SJSA1 (cell line): ENCODE results near the genes PRAC1, ATP5MC1 and NXPH3.

DNA sequence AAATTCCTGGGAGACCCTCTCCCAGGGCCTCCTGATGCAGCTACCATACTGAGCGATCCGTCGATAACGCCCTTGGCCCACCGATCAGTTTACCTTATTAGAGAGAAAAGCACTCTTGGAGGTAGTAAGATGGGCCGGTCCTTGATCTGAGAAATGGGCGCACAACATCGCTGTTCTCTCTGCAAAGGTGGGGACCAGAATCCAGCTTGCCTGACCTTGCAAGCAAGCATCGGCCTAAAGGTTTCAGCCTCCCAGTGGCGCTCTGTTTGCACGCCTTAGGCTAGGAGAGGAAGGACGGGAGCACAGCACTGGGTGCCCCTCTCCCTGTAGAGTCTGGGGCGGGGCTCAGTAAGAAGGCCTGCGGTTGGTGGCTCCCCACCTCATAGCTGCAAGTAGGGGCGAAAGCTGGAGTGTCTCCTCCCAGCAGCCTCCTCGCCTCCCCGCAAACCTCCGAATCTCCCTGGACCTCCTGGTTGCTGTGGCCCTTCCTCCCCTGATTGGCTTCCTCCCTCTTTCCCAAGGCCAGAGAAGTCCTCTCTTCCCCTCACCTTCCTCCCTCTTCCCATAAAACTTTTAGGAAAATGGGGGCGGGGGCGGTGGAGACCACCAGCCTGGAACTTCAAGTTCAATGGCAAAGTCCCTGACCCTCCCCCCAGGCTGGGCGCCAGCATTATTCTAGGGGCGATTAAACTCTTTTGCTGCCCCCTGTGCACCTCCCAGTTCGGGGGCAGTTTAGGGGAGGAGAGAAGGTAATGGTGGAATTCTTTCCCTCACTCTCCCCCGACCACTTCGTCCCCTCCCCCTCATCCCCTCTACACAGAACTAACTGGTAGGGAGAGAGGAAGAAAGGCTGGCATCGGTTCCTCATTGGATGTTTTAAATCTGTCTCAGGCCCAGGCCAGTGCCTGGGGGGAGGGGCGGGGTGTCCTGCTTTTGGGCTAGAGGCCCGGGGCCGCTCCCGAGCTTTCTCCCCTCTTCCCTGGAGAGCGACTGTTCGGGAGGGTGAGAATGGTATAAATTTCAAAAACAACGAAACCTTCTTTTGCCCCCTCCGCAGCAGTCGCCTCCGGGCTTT is at the start of gene PRAC1:
Gene PRAC1 (minus strand): TSS at position 294 of the 1,075 bp plus-strand sequence.
- RAMPAGE, long total RNA, result no peak

DNA sequence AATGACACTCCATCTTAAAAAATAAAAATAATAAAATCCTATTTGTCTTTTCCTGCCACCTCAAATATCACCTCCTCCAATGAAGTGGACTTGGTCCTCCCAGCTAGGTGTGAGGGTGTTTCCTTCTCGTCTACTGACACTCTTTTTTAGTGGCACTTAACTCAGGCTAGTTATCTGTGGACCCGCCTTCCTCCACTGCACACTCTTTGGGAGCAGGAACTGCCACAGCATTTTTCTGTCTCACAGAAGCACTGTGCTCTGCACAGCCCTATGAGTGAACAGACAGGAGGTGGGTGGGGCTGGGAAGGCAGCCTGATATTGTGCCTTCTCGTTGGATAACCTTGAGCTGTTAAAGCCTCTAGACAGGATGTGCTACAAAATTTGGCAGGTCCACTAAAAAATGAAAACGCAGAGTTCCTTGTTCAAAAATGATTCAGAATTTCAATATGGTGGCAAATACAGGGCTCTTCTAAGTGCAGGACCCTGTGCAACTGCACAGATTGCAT is 31.9 kb upstream of the HOXB13 start:
- RAMPAGE, long total RNA, result no peak

- RAMPAGE, long total RNA, result no peak
Measured at GRCh38 chr17:48811992-48812344, 5.1 kb downstream of the TTLL6 start.

- RAMPAGE, long total RNA, result start-site peak on the plus strand at chr17:48892781-48892825, 714 and 1,548 reads in 2 replicates
Measured at GRCh38 chr17:48892688-48893370, at the start of gene ATP5MC1. ATP5MC1 (plus strand) TSS chr17:48892787.

DNA sequence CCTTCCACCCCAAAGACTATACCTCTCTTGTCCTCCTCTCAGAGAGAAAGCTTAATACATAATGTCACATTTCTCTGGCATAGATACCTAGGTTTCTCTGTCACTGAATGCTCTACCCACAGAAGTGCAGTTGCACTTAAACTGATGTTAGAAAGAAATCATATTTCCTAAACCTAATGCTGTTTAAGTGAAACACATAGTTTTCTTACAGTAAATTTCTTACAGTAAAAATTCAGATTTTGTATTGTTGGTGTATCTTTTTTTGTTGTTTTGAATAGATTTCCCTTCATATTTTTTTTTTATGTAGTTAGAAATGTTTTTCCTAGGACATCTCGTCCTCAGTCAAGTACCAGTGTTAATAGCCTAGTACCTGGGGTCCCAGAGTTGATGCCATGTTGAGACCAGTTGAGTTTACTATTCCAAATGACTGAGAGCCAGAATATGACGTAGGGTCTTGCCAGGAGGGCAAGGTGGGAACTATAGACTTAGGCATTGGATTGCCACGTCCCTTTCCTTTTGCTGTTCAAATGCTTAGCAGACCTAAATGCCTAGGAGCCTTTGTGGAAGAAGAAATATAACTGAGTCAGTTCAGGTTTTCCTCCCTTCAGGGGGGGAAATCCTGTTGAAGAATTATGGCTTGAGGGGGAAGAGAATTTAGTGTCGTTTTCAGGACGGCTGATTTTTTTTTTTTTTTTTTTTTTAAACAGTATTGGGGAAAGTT is 3.3 kb downstream of the UBE2Z start:
- RAMPAGE, long total RNA, result no peak

DNA sequence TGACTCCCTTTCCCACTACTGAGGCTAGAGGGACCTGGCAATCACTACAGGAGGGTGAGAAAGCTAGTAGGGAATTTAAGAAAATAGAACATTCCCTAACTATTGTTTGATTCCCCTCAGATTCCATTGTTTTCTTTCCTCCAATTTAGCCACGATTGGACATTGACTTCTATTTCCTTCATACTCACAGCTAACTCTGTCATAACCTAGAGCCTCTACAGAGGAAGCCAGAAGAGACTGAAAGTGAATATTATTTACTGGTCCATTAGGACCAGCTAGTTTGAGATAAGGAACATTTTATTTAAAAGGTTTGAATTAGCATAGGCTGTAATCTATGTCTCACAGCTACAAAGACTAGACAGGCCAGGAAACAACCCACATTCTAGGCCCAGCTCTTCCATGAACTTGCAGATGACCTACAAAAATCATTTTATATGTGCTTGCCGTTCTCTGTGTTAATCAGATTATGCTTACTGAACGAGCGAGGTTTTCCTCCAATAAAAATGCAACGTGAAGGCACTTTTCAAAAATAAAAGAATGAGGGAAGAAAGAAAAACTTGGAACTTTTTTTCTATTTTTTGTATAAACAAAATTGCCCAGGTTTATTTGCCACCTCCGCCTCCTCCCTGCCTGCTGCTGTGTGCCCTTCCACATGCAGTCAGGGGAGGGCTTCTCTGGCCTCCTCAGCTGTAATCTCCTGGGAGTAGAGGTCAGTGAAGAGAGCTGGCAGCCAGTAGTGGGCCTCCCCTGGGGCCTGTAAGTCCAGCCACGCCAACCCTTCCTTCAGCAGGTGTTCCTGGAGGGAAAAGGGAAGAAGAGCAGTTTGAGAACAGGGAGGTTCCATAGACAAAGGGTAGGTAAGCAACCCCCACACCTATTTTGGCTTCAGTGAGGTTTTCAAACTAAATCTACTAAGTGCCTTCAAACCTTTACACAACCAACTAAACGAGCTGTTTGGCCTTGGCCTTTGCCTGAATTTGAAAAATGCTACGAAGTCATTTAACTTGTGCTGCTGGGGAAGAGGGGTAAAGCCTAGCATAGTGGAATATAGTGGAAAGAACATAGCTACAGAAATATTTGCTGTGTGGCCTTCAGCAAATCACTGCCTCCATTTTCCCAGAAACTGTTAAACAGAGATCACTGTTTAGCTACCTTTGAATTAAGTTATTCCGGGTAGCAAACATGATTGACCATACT is 14.4 kb downstream of the SNF8 start:
- RAMPAGE, long total RNA, result no peak

DNA sequence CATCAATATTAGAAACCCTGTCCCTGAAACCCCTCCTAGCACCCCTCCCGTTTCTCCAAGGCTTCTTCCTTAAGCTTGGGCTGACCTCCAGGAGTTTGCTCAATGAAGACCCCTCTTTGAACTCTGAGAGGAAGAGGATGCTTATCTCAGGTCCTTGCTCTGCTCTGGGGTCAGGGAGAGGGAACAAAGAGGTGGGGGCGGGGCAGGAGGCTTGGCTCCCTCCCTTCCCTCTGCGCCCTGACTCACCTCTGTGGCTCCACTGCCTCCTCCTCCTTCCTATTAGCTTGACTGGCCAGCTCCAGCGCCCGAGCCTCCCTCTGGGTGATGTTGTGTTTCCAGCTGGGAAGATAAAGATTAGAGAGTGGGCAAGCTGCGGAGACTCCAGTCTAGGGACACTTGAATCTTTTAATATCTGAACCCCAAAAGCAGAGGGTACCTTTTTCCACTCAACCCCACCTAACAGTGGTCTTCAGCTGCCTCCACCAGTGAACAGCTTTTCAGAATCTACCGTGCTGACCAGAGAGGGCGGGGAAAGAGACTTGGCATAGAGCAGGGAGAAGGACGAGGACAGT is 6.8 kb downstream of the GIP start:
- RAMPAGE, long total RNA, result no peak

- RAMPAGE, long total RNA, result no peak
Measured at GRCh38 chr17:48991101-48991538, 6.1 kb upstream of the IGF2BP1 start.

- RAMPAGE, long total RNA, result no peak
Measured at GRCh38 chr17:49013176-49013619, 16.0 kb downstream of the IGF2BP1 start.

DNA sequence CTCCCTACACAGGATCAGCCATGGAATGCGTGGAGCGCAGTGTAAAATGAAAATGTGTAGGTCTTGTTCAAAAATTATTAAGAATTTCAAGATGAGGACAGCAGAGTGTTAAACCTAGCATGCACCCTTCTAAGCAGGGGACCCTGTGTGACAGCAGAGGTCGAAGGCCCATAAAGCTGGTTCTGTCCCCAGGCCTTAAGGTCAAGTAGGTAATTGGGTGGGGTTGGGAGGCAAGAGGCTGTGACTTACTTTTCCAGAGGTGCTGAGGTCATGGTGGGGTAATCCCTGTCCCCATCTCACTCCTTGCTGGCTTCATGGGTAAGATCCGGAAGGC is 9.2 kb downstream of the GNGT2 start:
- RAMPAGE, long total RNA, result no peak

DNA sequence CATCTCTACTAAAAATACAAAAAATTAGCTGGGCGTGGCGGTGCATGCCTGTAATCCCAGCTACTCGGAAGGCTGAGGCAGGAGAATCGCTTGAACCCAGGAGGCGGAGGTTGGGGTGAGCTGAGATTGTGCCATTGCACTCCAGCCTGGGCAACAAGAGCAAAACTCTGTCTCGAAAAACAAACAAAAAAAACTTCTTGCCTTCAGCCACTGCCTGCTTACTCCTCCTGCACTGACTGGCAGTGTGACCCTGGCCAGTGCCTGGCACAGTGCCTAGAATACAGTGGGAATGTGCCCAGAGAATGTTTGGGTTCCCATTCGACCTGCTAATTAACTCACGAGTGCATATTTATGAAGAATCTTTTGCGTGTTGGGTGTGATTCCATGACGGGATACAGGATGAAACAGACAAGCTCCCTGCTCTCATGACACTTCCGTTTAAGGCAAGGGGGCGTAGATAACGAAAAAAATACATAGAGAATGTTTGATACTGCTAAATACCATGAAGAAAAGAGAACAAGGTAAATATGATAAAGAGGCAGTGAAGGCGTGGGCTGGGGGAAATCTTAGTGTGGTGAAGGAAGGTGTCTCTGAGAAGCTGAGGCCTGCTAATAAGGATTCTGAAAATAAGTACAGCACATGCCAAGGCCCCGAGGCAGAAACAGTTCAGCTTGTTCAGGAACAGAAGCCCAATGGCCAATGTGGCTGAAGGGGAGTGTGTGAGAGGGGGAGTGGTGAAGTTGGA is 4.2 kb downstream of the ABI3 start:
- RAMPAGE, long total RNA, result no peak

DNA sequence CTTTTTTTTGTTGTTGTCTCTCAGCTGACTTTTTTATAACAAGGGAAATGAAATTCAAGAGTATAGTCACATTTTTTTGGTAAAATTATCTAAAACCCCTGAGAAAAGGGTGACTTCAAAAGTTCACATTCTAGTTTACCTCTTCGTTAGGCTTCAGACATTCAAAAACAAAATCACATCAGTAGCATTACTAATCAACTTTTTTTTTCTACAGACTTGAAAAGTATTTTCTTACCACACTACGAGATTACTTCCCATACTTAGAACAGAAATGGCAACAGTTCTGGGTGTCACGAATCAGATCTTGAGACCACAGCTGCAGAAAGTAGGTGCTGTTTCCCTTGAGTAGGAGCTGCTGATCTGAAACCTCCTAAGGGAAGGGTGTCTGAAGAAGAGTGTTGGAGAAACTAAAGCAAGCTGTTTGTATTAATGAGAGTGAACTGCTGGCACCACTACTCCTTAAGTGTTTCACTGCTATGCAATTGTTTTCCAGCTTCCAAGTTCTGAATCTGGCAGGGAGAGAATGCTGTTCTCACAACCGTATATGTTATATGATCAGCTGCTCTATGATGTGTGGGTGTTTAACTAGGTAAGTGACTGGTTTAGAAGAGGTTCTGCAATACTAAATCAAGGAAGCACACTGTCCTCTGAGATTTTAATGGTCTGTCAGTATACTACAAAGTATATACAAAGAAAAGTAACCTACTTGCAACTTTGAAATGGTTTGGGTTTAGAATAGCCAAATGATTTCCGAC is 3.4 kb downstream of the ZNF652 start:
- RAMPAGE, long total RNA, result no peak

- RAMPAGE, long total RNA, result no peak
Measured at GRCh38 chr17:49408913-49409555, 5.6 kb downstream of the PHB1 start.

DNA sequence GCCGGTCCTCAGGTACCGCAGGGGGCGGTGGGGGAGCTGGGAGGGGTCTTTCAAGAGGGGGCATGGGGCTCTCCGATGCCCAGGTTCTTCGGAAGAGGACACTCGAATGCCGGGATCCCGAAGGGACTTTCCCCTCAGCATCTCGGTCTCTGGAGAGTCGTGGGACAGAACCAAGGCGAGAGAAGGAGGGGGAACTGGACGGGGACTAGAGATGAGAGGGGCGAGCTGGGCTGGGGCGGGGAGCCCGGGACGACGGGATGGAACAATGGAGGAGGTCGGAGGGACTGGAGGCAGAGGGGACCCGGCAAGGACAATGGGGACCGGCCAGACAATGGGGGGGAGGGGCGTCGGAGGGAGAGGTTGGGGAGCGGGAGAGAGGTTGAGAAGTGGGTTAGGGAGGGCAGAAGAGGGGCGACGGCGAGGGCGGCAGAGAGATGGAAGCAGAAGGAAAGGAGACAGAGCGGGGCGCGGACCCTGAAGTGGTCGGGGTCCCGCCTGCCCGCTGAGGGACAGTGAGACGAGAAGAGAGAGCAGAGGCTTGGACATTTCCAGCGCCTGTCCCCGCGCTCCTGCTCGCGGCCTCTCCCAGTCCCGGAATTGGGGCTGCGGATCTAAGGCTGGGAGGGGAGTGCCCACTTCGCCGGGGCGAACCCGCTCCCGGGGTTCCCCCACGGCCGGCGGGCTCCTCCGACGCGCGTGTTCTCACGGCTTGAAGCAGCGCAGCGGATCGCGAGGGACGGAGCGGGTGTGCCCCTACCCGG is 797 bp downstream of the NGFR start:
- RAMPAGE, long total RNA, result no peak

DNA sequence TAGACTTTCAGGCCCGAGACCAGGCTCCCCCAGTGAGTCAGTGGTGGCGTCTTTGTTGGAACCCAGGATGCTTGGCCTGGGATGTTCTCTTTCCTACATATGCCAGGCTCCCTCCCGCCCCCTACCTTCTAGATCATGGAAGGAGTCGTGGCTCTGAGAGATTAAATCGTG is 2.9 kb downstream of the NGFR start:
- RAMPAGE, long total RNA, result no peak

GRCh38 chr17:49575603-49576589 is at the start of gene NXPH3:
NXPH3 (plus strand) TSS chr17:49575871.
- RAMPAGE, long total RNA, result no peak

DNA sequence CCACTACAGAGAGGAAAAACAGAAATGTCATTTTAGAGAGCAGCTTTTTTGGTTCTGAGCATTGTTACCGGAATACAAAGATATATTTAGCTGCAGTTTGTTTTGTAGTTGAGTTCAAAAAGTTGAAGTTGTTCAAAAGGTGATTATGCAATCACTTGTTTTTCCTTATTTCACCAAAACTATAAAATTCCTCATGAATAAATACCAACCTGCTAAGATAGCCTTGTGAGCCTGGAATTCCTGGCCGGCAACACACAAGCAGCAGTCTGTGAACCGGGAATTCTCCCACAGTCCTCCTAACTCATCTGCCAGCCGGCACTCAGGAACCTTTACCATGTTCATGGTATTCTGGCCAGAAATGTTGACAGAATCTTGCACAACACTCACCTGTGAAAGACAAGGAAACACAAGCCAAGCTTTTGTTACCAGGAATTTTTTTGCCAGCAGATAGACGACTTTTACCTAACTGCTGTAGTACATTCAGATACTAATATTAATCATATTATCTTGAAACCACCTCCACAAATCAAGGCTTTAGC is 35.5 kb downstream of the NXPH3 start:
- RAMPAGE, long total RNA, result no peak

DNA sequence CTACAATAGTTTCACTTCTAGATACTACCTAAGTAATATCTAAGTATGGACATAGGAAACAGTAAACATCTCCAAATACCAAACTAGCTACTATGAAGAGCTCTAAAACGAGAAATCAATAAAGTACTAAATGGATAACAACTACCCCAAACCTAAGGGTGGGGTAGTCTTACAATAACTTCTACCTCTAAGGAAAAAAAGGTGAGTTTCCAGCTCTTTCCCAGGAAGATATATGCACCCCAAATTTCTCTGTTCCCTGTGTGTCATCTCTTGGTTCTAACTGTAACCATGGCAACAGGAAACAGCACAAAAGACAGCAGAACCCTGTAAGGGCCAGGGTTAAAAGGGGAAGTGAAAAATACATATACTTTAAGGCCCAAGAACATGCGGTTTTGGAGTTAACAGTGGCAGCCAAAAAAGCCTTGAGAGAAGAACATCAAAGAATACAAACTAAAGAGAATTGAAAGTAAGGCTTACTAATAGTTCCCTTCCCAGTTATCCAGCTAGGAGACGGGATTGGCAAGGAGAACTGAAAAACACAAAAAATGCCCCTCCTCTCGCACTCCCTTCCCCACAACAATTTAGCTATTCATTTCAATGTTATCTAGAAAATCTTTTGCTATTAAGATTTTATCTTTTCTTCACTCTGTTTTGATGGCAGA is 1.7 kb downstream of the SPOP start:
- RAMPAGE, long total RNA, result no peak

DNA sequence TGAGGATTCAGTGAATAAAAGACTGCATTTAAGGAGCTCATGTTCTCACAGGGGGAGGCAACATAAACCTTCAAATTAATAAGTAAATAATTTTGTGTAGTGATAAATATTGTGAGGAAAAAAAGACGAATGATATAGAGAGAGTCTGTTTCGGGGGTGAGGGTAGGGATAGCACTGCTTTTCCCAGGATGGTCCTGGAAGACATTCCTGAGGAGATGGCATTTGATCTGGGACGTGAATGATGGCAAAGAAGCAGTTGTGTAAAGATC is 18.6 kb downstream of the KAT7 start:
- RAMPAGE, long total RNA, result no peak

GRCh38 chr17:49887833-49888272 is 40.0 kb upstream of the TAC4 start:
- RAMPAGE, long total RNA, result no peak